Endothelial cell (in vitro differentiated cells): ENCODE data around the genes ZNF501 and CCR9.

DNA sequence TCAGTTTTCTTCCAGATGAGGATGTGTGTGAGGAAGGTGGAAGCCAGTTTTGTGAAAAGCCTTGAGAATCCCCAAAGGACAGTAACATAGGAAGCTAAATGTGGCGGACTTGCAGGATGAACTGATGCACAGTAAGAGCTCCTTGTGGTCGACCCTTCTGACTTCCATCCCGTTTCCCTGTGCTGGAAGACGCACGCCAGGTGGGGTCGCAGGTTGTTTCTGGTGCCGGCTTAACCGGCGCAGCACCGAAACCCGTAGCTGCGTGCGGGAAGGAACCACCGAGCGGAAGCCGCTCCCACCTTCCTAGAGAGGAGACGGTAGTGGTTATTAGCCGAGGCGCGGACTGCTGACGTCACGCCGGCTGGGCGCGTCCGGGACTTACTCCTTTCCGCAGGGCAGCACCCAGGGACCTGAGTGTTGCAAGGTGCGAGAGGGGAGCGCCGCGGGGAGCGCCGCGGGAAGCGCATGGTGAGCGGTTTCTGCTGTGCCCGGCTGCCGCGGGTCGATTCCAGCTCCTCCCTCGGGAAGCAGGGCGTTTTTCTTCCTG is at the start of gene ZNF501:
TSS of gene ZNF501 (plus strand) at position 381 of the 547 bp plus-strand sequence.
- PRO-cap, result bidirectional peak, plus-strand start at position 383 of the sequence, minus-strand start at position 290 of the sequence

GRCh38 chr3:45011727-45012779 is 14.1 kb upstream of the CLEC3B start:
- PRO-cap, result bidirectional peak, plus-strand start at chr3:45012098, minus-strand start at chr3:45011863

DNA sequence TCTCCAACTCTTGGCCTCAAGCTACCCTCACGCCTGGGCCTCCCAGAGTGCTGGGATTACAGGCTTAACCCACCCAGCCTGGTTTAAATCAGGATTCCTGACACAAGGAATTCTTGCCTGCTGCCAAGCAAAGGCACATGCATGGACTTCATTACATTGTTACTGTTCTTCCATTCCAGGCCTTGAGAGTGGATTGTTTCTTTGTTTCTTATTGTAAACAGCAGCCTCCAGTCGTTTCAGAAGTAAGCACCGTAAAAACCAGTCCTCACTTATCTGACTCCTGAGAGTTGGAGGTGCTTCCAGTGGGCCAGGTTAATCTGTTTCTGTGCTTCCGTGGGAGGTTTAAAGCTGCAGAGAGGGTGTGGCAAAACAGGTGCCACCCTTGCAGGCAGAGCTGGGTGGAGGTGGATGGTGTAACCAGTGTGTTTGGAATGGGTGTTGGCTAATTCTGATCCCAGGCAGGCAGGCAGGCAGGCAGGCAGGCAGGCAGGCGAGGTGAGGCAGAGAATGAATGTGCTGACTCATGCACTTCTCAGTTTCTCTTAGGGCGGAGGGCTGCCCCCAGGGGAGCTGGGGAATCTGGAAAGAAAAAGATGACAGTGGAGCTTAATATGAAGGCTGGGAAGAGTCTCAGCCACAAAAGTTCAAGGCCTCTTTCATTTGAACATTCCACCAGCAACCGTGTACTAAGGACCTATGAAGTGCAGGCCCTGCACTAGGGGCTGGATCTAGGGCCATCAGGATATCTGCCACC is 37.0 kb upstream of the CDCP1 start:
- PRO-cap, result no peak

DNA sequence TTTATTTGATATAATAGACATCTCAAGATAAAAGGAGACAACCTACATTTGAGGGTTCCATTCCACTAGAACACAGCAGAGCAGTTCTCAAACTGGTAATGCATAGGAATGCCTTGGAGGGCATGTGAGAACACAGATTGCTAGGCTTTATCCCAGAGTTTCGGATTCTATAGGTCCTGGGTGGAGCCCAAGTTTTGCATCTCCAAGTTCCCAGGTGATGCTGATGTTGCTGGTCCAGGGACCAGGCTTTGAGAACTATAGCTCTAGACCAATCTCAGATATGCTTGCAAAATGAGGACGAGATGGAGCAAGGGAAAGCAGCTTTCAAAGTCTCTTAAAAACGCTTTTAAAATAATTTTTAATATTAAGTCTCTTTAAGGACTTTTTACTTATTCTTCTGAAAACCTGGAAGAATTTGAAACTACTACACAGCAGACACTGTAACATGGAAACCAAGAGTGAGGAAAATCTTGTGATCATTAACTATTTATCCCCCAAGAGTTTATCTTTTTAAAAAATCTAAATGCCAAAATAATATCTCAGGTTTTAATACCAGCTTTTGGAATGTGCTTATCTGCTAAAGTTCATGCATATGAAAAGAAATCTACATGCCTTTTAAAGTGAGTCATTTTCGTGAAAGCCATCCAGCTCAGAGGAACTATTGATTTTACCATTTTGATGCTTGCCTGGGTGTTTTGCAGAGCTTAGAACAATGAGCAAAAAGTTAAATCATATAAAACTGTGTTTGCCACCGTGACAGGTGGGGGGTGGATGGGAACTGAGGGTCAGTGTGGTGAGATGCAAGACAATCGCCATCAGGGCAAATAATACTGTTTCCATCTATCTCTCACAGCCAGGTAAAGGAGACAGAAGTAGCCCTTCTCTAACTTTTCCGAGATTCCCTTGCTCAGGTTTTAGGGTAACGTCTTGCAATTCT is 2.3 kb downstream of the TMEM158 start:
- PRO-cap, result no peak

DNA sequence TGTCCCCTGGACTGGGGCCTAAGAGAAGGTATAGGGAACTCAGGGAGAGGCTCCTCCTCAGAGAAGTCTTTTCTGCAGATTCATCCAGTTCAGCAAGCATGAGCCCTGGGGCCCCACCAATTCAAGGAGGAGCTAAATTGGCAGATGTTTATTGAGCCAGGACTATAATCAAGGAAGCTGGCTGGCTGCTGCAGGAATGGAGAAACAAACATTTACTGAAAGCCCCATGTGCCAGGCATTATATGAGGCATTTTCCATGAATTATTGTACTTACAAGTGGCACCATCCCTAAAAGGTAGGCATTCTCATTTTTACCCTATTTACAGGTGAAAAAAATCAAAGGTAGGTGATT is 22.0 kb upstream of the LARS2 start:
- PRO-cap, result no peak

GRCh38 chr3:45553359-45554067 is 41.0 kb upstream of the LIMD1 start:
- PRO-cap, result no peak

DNA sequence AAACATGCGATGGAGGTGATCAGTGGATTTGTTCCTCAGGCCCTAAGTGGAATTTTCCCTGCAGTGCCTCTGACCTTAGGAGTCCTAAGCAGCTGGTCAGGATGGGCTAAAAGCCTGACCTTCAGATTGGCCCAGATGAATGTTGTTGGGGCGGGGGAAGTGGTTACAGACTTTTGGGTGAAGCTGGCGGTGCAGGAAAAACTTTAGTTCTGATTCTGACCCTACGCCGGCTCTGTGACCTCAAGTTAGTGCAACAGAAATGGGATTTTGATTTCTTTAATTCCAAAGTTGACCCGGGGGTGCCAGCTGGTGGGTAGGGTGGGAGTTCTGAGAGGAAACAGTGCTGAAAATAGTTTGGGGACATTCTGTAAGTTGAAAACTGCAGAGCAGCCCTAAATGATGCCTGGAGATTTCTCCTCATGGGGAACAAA is 34.7 kb upstream of the LIMD1 start:
- PRO-cap, result no peak

GRCh38 chr3:45688370-45688993 is 714 bp upstream of the SACM1L start:
- PRO-cap, result unidirectional peak, minus-strand start at chr3:45688509; unidirectional peak, minus-strand start at chr3:45688573

DNA sequence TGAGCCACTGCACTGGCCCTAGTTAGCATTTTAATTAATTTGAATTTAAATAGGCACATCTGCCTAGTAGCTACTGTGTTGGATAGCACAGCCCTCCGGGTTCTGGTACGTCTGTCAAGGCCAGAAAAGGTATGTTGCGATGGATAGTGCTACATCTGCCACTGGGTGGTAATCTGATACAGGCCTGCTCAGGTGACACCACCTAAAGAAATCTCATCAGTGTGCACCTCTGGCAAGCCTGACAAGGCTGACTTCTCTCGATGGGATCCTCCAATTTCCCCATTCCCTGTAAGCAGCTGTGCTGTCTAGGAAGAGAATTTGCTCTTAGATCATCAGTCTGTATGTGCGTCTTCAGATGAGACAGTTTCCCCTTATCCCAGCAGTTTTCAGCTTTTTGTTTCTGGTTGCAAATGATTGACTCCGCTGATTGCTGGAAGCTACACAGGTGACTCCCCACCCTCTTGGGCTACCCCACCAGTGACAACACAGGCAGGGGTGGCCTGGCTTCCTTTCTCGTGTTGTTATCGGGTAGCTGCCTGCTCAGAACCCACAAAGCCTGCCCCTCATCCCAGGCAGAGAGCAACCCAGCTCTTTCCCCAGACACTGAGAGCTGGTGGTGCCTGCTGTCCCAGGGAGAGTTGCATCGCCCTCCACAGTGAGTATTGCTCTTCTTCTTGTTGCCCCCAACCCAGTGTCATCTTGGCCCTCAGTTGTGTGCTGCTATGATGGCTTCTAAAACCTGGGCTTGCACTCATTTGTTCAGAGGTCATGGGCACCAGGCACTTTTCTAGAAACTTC is at the start of gene CCR9:
TSS of gene CCR9 (plus strand) at position 543 of the 798 bp plus-strand sequence.
- PRO-cap, result no peak

GRCh38 chr3:45950472-45951341 is 7.4 kb downstream of the CXCR6 start:
- PRO-cap, result no peak

DNA sequence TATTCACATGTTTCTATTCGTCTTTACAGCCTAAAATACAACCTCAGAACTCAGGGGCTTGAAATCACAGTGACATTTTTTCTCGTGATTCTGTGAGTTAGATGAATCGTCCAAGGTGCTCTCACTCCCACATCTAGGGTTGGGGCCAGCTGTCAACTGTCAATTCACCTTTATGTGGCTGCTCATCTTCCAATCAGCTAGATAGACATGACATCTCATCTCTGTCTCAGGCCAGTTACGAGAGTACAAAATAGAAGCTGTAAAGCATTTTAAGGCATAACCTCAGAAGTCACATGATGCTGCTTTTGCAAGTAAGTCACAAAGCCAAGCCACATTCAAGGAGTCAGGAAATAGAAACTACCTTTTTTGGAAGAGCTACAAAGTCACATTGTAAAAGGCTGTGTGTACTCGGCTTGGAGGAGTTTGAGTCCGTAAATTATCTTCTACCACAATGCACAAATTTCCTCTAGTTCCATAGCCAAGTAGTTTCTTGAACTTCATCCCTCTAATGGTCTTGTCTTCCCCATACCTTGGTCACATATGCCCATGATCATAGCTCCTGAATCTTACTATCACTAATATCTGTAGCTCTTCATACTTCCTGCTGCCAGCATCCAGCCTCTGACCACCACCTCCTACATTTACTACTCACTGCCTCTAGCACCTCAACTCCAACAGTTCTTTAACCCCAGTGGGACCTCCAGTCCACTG is 5.2 kb upstream of the CCR1 start:
- PRO-cap, result no peak

GRCh38 chr3:46406199-46406920 is 699 bp upstream of the CCRL2 start:
- PRO-cap, result no peak

GRCh38 chr3:46575368-46575947 is 2.1 kb upstream of the TDGF1 start:
- PRO-cap, result no peak

DNA sequence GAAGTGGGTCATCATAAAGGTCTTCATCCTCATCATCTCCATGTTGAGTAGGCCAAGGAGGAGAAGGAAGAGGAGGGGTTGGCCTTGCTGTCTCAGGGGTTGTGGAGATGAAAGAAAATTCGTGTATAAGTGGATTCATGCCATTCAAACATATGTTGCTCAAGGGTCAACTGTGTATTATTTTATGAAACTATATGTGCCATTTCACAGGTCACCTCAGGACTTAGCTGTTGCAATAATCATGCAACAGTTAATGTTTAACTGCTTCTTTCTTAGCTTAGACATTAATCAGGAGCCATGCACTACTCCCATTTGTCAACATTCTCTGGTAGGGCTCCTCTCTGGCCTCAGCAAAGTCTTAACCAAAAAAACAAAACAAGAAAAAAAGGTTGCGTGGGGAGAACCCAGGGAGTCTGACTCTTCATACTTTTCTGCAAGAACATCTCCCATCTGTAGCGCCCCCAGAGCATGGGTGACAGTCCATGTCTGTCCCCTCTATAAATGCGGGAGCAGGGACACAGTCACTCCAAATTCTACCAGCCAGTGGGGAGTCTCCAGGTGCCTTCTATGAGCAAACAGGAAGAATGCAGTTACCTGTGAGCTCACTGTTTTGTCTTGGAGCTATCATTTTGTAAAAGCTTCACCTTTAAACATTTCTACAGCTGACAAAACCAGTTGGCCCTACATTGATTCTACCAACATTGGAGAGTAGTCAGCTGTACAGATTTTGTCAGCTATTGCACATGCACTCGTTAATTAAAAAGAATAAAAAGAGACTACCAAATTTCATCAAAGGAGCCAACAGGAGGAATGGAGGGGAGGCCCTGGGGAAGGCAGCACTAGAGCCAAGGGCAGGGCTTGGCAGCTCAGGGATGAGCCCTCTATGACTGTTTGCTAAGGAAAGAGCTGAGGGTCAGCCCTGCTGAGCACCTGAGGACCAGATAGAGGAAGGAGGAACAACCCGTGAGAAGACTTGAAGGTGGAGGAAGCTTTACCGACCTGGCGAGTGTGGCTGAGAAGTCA is 8.7 kb downstream of the TDGF1 start:
- PRO-cap, result no peak

GRCh38 chr3:46625106-46625468 is 12.8 kb downstream of the FAM240A start:
- PRO-cap, result bidirectional peak, plus-strand start at chr3:46625372, minus-strand start at chr3:46625194

DNA sequence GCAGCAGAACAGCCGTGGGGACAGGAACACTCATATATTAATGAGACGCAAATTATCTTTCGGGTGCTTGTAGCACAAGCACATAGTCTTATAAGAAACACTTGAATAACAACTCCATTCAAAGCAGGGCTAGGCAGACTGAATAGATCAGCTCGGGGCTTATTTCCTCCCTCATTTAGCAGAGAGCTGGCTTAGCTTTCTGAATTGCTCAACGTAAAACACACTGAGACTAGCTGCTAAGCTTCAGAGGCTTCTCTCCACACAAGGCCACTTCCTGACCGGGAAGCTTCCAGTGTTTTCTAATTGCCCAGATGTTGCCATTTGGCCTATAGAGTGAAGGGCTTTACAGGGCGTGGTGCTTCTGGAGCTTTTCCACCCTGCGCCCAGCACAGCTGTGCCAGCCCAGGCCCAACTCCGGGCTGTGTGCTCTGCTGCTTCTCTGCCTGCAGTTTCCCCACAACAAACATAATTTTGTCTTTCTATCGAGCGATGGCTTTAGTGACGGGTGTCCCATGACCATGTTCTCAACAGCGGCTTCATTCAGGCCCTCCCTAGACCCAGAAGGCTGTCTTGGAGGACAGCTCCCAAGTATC is 16.6 kb downstream of the FAM240A start:
- PRO-cap, result no peak

GRCh38 chr3:46811634-46812340 is 51.5 kb downstream of the MYL3 start:
- PRO-cap, result no peak

DNA sequence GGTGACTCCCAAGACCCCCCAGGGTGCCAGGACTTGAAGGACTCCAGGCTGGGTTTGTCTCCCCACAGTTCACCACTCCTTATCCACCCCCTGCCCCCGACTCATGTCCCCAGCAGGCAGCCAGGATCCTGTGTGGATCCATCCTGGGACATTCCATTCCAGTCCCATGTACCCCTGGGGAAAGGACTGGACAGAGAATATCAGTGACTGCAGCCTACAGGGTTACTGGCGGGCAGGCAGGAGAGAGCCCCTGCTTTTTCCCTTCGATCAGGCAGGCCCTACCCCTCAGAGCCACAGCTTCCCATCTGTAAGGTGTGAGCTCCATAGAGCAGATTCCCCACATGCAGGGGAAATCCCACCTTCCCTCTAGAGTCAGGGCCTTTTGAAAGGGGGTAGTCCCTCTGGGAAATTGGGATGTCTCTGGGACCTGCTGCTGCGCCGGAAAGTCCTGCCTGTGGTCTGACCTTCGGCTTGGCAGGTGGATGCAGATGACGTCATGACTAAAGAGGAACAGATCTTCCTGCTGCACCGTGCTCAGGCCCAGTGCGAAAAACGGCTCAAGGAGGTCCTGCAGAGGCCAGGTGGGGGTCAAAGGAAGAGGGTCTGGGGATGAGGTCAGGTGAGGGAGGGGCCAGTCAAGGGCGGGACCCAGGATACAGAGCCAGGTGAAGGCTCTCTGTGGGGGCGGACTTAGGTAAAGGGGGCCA is 16.1 kb downstream of the PTH1R start:
- PRO-cap, result no peak

GRCh38 chr3:46918519-46919073 is 41.1 kb downstream of the PTH1R start:
- PRO-cap, result no peak

DNA sequence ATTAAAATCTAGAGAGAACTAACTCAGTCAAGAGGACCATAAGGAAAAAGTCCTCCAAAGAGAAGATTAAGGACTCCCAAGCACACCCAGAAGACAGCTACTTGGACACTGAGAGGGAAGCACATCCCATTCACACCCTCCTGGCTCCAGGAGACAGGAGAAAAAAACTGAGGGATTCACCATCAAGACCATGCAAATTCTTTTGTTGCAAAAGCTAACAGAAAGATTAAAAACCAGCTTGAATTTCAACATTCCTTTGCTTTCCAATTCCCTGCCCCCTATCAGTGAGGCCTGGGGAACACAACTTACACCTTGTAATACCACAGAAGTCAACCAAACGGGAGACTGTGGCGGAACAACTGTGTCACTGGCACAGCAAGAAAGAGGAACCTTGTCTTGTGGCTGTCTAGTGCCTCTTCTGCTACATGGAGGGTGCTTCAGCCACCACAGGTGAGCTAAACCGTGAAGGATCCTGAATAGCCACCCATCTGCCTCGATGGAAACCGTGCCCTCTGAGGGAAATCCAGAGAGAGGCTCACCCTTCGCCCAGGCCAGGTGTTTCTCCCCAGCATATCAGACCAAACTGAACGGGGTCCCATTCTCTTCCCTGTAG is 11.5 kb downstream of the CCDC12 start:
- PRO-cap, result no peak